ENCODE results near the gene RABAC1.

DNA sequence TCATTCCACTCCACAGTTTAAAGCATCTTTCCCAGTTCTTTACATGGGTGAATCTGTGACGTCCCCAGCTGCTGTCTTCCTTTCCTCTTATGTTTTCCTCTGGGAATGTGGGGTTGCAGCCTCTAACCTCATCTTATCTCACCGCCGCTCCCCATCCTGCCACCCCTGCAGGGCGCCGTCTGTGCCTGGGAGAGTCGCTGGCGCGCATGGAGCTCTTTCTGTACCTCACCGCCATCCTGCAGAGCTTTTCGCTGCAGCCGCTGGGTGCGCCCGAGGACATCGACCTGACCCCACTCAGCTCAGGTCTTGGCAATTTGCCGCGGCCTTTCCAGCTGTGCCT lies 13.5 kb downstream of the CYP2F1 start:
- RAMPAGE, long total RNA = no peak
- RRBS = no CpG with 5 or more reads among the region's 16 CpGs
PRO-cap:
- standard = no peak
- CoPRO, capped RNA only, 2 experiments = no peak in any of the 2 experiments
- CoPRO, capped and uncapped RNA, 2 experiments = no peak in any of the 2 experiments
- CoPRO, uncapped RNA only, 2 experiments = no peak in any of the 2 experiments
CAGE:
- cytosol, long polyA plus RNA = no peak
- long polyA plus RNA = no peak
- nucleolus, long total RNA = no peak
- nucleus, long polyA plus RNA = no peak

DNA sequence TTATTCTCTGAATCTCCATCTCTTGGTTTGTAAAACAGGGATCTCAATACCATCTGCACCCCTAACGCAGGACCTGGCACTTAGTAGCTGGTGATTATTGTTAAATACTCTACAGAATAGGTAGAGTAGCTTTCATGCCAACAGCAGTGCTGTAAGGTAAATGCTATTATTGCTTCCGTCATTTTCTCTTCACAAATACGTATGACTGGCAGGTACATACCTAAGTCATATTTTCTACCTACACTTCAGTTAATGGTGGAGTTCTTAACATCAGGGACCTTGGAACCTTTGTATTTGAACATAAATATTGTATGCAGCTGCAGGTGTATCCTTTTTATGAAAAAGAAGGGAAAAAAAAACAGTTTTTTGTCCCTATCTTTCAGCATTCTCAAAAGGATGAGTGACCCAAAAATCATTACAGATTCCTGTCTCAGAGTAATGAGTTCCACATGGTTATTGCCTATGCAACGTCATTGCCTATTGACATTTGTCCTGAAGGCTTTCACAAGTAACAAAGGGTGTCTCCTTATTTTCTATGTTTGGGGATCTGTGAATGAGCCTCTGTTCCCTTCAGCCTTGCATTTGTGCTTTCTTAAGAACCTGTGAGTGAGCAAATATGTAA lies 14.8 kb upstream of the CCDC97 start:
- RAMPAGE, long total RNA = no peak
- RRBS = no CpG with 5 or more reads among the region's 4 CpGs
PRO-cap:
- standard = no peak
- CoPRO, capped RNA only, 2 experiments = no peak in any of the 2 experiments
- CoPRO, capped and uncapped RNA, 2 experiments = no peak in any of the 2 experiments
- CoPRO, uncapped RNA only, 2 experiments = peak in 1 of 2 experiments; most common plus-strand start position 243 of the sequence (in 1)
CAGE:
- cytosol, long polyA plus RNA = no peak
- long polyA plus RNA = no peak
- nucleolus, long total RNA = no peak
- nucleus, long polyA plus RNA = no peak

- RAMPAGE, long total RNA = no peak
- RRBS = no CpG with 5 or more reads among the region's 5 CpGs
PRO-cap:
- standard = no peak
- CoPRO, capped RNA only, 2 experiments = no peak in any of the 2 experiments
- CoPRO, capped and uncapped RNA, 2 experiments = no peak in any of the 2 experiments
- CoPRO, uncapped RNA only, 2 experiments = peak in 1 of 2 experiments; most common plus-strand start chr19:41296770 (in 1)
CAGE:
- cytosol, long polyA plus RNA = no peak
- long polyA plus RNA = no peak
- nucleolus, long total RNA = no peak
- nucleus, long polyA plus RNA = no peak
These were observed 13.4 kb upstream of the CCDC97 start for GRCh38 chr19:41296255-41297356.

- RAMPAGE, long total RNA = no peak
- RRBS = no CpG with 5 or more reads among the region's 24 CpGs
PRO-cap:
- standard = no peak
- CoPRO, capped RNA only, 2 experiments = no peak in any of the 2 experiments
- CoPRO, capped and uncapped RNA, 2 experiments = no peak in any of the 2 experiments
- CoPRO, uncapped RNA only, 2 experiments = no peak in any of the 2 experiments
CAGE:
- cytosol, long polyA plus RNA = no peak
- long polyA plus RNA = no peak
- nucleolus, long total RNA = no peak
- nucleus, long polyA plus RNA = no peak
These were observed 4.5 kb upstream of the B3GNT8 start for GRCh38 chr19:41431358-41432452.

DNA sequence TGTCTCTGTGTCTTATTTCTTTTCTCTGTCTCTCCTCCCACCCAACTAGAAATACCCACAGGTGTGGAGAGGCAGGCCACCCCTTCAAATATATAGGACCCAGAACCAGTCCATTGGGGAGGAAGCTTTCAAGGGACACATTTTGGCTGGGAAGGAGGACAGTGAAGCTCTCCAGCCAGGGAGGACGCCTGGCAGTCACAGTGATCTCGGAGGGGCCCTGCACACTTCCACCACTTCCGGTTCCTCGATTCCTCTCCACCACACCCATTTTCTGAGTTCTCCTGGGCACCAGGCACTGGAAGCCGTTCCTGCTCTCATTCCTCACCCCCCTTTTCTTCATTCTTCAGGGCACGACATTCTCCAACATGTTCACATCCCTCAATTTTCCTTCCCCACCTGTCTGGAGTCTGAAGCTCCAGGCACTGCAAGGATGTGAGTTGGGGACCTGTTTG lies 30.4 kb upstream of the CEACAM21 start:
- RAMPAGE, long total RNA = no peak
- RRBS = no CpG with 5 or more reads among the region's 6 CpGs
PRO-cap:
- standard = bidirectional peak, plus-strand start at position 267 of the sequence, minus-strand start at position 208 of the sequence
- CoPRO, capped RNA only, 2 experiments = no peak in any of the 2 experiments
- CoPRO, capped and uncapped RNA, 2 experiments = no peak in any of the 2 experiments
- CoPRO, uncapped RNA only, 2 experiments = no peak in any of the 2 experiments
CAGE:
- cytosol, long polyA plus RNA = no peak
- long polyA plus RNA = no peak
- nucleolus, long total RNA = no peak
- nucleus, long polyA plus RNA = no peak

- RAMPAGE, long total RNA = no peak
- RRBS = no CpG with 5 or more reads among the region's 40 CpGs
PRO-cap:
- standard = no peak
- CoPRO, capped RNA only, 2 experiments = no peak in any of the 2 experiments
- CoPRO, capped and uncapped RNA, 2 experiments = no peak in any of the 2 experiments
- CoPRO, uncapped RNA only, 2 experiments = no peak in any of the 2 experiments
CAGE:
- cytosol, long polyA plus RNA = no peak
- long polyA plus RNA = no peak
- nucleolus, long total RNA = no peak
- nucleus, long polyA plus RNA = no peak
These were observed 11.4 kb upstream of the CEACAM21 start for GRCh38 chr19:41564435-41565036.

DNA sequence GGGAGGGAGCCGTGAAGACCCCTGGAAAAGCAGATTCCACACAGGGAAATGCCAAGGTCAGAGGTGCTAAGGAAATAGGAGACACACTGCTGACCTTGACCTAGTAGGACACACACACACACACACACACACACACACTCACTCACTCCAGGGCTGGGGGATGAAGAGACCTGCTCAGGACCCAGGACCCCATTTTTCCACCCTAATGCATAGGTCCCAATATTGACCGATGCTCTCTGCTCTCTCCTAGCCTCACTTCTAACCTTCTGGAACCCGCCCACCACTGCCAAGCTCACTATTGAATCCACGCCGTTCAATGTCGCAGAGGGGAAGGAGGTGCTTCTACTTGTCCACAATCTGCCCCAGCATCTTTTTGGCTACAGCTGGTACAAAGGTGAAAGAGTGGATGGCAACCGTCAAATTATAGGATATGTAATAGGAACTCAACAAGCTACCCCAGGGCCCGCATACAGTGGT lies 1.0 kb downstream of the CEACAM5 start:
- RAMPAGE, long total RNA = no peak
- RRBS = no CpG with 5 or more reads among the region's 8 CpGs
PRO-cap:
- standard = no peak
- CoPRO, capped RNA only, 2 experiments = no peak in any of the 2 experiments
- CoPRO, capped and uncapped RNA, 2 experiments = no peak in any of the 2 experiments
- CoPRO, uncapped RNA only, 2 experiments = no peak in any of the 2 experiments
CAGE:
- cytosol, long polyA plus RNA = no peak
- long polyA plus RNA = no peak
- nucleolus, long total RNA = no peak
- nucleus, long polyA plus RNA = no peak

DNA sequence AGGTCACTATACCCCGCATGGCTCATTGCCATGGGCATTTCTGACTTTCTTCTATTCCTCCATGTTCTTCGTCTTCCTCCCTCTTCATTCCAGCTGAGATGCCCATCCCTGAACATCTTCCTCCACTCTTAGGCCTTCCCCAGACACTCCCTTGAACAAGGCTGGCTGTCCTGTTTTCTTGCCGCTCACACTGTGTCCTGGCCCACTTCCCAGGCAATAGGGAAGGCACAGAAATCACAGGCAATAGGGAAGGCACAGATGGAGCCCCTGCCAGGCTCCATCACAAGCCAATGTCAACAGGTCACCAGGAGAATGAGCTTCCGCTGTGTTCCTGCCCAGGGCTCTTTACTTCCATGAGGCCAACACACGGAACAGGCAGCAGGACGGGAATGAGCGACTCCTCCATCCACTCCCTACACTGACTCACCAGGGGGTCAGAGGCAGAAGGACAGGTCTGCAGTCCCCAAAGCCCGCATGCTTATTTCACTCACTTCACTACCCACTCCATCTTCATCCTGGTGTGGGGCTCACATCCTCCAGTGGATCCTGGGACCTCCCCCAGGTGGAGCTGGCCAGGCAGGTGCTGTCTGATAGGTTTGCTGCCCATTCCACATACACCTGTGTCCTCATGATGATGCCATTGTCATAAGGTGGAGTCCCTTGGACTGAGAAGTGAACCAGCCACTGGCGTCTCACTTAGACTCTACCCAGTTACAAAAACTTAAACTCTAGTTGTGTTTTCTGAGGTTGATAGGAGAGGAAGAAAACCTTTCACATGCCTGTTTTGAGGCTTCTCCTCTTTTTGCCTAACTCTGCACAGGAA lies 3.5 kb downstream of the CEACAM5 start:
- RAMPAGE, long total RNA = no peak
- RRBS = no CpG with 5 or more reads among the region's 9 CpGs
PRO-cap:
- standard = no peak
- CoPRO, capped RNA only, 2 experiments = no peak in any of the 2 experiments
- CoPRO, capped and uncapped RNA, 2 experiments = no peak in any of the 2 experiments
- CoPRO, uncapped RNA only, 2 experiments = no peak in any of the 2 experiments
CAGE:
- cytosol, long polyA plus RNA = no peak
- long polyA plus RNA = no peak
- nucleolus, long total RNA = no peak
- nucleus, long polyA plus RNA = no peak

- RAMPAGE, long total RNA = no peak
- RRBS = no CpG with 5 or more reads among the region's 3 CpGs
PRO-cap:
- standard = no peak
- CoPRO, capped RNA only, 2 experiments = no peak in any of the 2 experiments
- CoPRO, capped and uncapped RNA, 2 experiments = no peak in any of the 2 experiments
- CoPRO, uncapped RNA only, 2 experiments = no peak in any of the 2 experiments
CAGE:
- cytosol, long polyA plus RNA = no peak
- long polyA plus RNA = no peak
- nucleolus, long total RNA = no peak
- nucleus, long polyA plus RNA = no peak
These were observed 10.5 kb upstream of the CEACAM6 start for GRCh38 chr19:41744910-41745220.

DNA sequence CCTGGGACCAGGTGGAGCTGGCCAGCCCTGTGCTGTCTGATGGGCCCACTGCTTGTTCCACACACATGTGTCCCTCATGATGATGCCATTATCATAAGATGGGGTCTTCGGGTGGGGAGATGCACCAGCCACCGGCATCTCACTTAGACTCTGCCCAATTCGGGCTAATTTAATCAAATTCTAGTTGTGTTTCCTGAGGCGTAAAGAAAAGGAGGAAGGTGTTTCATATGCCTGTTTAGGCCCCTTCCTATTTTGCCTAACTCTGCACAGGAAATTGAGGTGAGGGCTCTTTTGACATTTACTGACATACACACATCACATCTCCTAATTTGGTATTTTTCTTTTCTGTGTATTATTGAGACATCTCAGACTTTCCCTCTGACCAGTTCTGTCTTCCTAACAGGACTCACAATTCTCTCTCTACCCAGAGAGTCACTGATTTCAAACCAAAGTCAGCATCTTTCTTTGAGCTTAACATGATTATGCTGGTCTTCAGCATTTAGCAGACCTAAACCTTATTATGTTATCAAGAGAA lies 7.9 kb downstream of the CEACAM3 start:
- RAMPAGE, long total RNA = no peak
- RRBS = no CpG with 5 or more reads among the region's 4 CpGs
PRO-cap:
- standard = no peak
- CoPRO, capped RNA only, 2 experiments = no peak in any of the 2 experiments
- CoPRO, capped and uncapped RNA, 2 experiments = no peak in any of the 2 experiments
- CoPRO, uncapped RNA only, 2 experiments = no peak in any of the 2 experiments
CAGE:
- cytosol, long polyA plus RNA = no peak
- long polyA plus RNA = no peak
- nucleolus, long total RNA = no peak
- nucleus, long polyA plus RNA = no peak

DNA sequence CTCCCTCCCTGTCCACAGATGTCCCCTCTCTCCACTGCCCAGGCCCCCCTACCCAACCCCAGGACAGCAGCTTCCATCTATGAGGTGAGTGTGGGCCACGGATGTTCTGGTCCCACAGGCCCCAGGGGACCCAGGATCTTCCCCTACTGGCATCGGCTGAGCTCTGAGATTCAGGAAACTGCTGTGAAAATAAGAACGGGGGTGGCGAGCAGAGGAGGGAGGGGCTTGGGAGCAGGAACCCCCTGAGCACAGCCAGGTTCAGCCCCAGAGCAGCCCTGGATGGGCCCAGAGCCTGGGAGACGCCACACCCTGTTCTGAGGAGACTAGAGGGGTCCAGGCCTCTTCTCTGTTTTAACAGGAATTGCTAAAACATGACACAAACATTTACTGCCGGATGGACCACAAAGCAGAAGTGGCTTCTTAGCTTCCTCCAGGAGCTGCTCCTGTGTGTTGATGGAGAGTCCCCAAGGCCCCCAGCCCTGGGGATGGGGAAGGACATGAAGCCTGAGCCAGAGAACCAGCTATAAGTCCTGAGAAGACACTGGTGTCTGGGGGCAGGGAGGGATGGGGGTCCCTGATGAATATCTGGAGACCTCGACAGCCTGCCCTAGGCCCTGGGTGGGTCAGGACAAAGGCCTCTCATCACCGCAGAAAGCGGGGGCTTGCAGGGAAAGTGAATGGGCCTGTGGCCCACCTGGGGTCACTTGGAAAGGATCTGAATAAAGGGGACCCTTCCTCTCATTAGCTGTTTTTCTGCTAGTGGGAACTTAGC lies 14.6 kb downstream of the CEACAM3 start:
- RAMPAGE, long total RNA = no peak
- RRBS = no CpG with 5 or more reads among the region's 9 CpGs
PRO-cap:
- standard = no peak
- CoPRO, capped RNA only, 2 experiments = no peak in any of the 2 experiments
- CoPRO, capped and uncapped RNA, 2 experiments = no peak in any of the 2 experiments
- CoPRO, uncapped RNA only, 2 experiments = no peak in any of the 2 experiments
CAGE:
- cytosol, long polyA plus RNA = no peak
- long polyA plus RNA = no peak
- nucleolus, long total RNA = no peak
- nucleus, long polyA plus RNA = no peak

DNA sequence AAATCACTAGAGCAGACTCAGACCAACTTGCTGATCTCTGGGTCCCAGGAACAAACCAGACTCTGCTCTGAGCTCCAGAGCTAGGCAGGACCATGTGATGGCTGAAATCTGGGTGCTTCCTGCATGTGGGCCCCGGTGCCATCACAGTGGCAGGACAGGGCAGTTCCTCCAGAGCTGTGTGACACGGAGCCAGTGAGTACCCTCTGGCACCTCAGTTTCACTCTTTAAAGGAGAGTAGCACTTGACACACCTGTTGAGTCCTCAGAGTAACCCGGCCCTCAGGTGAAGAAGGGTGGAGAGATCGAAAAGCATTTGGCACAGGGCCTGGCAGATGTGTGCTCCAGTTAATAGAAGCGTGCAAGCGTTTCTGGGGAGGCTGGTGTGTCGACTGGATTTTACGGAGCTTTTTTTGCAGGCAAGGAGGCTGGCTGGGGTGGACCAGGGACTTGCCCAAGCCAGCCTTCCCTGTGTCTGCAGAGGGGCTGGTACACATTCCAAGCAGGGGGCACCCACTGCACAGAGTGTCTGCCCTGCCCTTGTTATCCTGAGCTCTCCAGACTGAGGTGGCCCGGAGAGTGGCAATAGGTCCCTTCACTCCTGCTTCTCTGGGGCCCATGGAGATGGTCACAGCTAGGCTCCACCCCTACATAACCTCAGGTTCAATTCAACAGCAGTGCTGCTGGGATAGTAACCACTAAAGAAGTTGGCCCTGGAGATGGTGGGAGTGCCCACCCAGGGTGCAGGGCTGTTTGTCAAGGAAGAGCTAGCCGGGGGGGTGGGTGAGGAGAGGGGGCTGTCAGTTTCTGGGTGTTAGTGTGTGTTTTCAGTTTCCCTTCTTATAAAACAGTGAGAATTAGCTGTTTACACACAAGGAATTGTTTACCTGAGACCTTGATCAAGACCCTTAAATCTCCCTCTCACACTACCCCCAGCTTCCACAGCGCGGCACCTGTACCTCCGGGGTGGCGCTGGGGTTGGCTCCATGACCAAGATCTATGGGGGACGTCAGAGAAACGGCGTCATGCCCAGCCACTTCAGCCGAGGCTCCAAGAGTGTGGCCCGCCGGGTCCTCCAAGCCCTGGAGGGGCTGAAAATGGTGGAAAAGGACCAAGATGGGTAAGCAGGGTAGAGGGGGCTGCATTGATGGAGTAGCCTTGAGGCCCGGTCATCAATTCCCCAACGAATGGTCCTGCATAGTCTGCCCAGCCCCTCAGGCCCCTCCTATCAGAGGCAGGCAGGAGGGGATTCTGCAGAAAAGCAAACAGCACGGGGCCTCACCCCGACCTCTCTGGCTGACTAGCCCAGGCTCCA lies 8.5 kb downstream of the RPS19 start:
- RAMPAGE, long total RNA = no peak
- RRBS = 100% methylated on average over 1 of the region's 24 CpGs
PRO-cap:
- standard = no peak
- CoPRO, capped RNA only, 2 experiments = no peak in any of the 2 experiments
- CoPRO, capped and uncapped RNA, 2 experiments = no peak in any of the 2 experiments
- CoPRO, uncapped RNA only, 2 experiments = peak in 2 of 2 experiments; most common plus-strand start position 227 of the sequence (in 1); most common minus-strand start position 177 of the sequence (in 1)
CAGE:
- cytosol, long polyA plus RNA = no peak
- long polyA plus RNA = no peak
- nucleolus, long total RNA = no peak
- nucleus, long polyA plus RNA = no peak

- RAMPAGE, long total RNA = no peak
- RRBS = no CpG with 5 or more reads among the region's 5 CpGs
PRO-cap:
- standard = no peak
- CoPRO, capped RNA only, 2 experiments = no peak in any of the 2 experiments
- CoPRO, capped and uncapped RNA, 2 experiments = no peak in any of the 2 experiments
- CoPRO, uncapped RNA only, 2 experiments = no peak in any of the 2 experiments
CAGE:
- cytosol, long polyA plus RNA = no peak
- long polyA plus RNA = no peak
- nucleolus, long total RNA = no peak
- nucleus, long polyA plus RNA = no peak
These were observed 8.7 kb downstream of the ARHGEF1 start for GRCh38 chr19:41891697-41892061.

DNA sequence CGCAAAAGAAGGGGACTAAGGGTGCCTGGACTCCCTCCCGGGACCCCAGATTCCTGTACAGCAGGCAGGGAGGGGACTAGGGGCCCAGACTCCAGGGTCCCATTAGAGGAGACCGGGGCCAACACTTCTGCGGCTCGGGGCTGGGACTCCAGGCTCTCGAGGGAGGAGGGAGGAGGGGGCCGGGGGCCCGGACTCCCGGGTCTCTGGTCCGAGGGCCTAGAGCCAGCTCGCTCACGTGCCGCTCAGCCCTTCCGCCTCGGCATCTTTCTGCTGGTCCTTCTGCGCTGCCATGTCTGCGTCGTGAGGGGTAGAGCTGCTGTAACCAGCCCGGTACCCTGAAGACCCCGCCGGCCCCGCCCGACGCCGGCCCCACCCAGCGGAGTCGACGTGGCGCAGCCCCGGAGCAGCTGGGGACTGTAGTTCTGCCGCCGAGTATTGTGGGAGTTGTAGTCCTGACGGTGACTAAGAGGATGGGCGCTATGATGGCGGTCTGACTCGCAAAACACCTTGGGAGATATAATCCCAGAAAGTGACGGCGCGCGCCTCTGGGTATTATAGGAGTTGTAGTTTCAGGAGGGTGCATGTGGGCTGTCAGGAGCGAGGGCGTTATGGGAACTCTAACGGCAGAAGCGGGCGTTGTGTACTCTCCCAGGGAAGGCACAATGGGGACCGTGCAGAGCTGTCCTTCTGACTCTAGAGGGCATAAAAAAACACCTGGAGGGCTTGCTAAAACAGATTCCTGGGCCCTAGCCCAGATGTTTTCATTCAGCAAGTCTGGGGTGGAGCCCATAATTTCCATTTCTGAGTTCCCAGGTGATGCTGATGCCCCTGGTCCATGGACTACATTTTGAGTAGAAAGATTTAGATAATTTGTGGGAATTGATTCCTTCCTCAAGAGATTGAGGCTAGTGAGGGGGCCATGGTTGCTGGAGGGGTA lies at the start of gene RABAC1:
Gene RABAC1, minus strand, starts transcription at position 320 of the 937 bp plus-strand sequence.
- RAMPAGE, long total RNA = start-site peak on the minus strand centred at position 331 of the sequence, 58 bp wide, 62 and 132 reads in 2 replicates
- RRBS = 5% methylated on average over 12 of the region's 46 CpGs
PRO-cap:
- standard = bidirectional peak, plus-strand start at position 447 of the sequence, minus-strand start at position 355 of the sequence
- CoPRO, capped RNA only, 2 experiments = peak in 2 of 2 experiments; most common plus-strand start position 447 of the sequence (in 2); most common minus-strand start position 355 of the sequence (in 2)
- CoPRO, capped and uncapped RNA, 2 experiments = no peak in any of the 2 experiments
- CoPRO, uncapped RNA only, 2 experiments = peak in 1 of 2 experiments; most common plus-strand start position 449 of the sequence (in 1); most common minus-strand start position 316 of the sequence (in 1)
CAGE:
- cytosol, long polyA plus RNA = start-site peak on the minus strand centred at position 342 of the sequence, 47 bp wide, 2,004 and 994 reads in 2 replicates
- long polyA plus RNA = start-site peak on the minus strand centred at position 342 of the sequence, 47 bp wide, 916 and 894 reads in 2 replicates
- nucleolus, long total RNA = no peak
- nucleus, long polyA plus RNA = start-site peak on the minus strand centred at position 339 of the sequence, 41 bp wide, 848 and 384 reads in 2 replicates

DNA sequence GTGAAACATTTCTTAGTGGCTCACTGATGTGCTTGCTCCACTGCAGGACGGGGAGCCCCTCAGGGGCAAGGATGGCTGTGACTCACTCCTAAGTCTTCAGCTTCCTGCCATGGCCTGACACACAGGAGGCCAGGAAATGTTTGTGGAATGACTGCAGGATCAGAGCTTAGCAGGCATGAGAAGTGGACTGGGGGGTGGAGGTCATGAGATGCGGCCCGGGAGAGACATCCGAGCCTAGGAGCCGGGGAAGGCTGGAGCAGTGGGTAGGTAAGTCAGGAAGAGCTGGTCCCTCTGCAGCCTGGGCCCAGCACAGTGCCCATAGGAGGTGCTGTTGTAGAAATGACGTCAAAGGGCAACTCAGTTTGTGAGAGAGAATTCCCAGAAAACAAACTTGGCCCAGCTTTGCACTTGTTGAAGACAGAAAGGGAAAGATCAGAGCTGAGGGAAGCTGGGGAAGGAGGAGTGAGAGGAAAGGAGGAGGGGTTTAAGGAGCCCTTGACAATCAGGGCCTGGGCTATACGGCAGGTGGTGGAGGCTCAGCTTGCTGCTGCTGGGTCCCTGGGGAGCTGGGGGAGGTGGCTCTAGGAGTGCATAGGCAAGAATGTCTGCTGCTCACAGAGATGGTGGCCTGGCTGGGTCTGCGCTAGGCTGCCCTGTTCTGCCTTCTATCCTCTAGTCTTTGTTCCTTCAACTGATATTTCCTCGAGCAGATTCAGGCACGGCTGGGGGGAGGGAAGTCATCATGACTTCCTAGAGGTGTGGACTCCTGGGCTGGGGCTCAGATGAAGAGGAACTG lies 18.4 kb downstream of the POU2F2 start:
- RAMPAGE, long total RNA = no peak
- RRBS = no CpG with 5 or more reads among the region's 10 CpGs
PRO-cap:
- standard = no peak
- CoPRO, capped RNA only, 2 experiments = no peak in any of the 2 experiments
- CoPRO, capped and uncapped RNA, 2 experiments = no peak in any of the 2 experiments
- CoPRO, uncapped RNA only, 2 experiments = no peak in any of the 2 experiments
CAGE:
- cytosol, long polyA plus RNA = no peak
- long polyA plus RNA = no peak
- nucleolus, long total RNA = no peak
- nucleus, long polyA plus RNA = no peak

DNA sequence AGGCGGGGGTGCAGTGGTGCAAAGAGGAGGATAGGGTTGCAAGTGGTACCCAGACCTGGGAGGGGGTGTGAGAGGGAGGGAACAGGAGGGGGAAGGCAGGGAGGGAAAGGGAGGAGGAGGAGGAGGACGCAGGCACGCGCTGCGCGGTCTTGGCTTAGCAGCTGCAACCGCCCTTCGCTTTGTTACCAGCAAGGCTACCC lies 38.1 kb downstream of the DEDD2 start:
- RAMPAGE, long total RNA = no peak
- RRBS = no CpG with 5 or more reads among the region's 8 CpGs
PRO-cap:
- standard = no peak
- CoPRO, capped RNA only, 2 experiments = no peak in any of the 2 experiments
- CoPRO, capped and uncapped RNA, 2 experiments = no peak in any of the 2 experiments
- CoPRO, uncapped RNA only, 2 experiments = no peak in any of the 2 experiments
CAGE:
- cytosol, long polyA plus RNA = no peak
- long polyA plus RNA = no peak
- nucleolus, long total RNA = no peak
- nucleus, long polyA plus RNA = no peak

DNA sequence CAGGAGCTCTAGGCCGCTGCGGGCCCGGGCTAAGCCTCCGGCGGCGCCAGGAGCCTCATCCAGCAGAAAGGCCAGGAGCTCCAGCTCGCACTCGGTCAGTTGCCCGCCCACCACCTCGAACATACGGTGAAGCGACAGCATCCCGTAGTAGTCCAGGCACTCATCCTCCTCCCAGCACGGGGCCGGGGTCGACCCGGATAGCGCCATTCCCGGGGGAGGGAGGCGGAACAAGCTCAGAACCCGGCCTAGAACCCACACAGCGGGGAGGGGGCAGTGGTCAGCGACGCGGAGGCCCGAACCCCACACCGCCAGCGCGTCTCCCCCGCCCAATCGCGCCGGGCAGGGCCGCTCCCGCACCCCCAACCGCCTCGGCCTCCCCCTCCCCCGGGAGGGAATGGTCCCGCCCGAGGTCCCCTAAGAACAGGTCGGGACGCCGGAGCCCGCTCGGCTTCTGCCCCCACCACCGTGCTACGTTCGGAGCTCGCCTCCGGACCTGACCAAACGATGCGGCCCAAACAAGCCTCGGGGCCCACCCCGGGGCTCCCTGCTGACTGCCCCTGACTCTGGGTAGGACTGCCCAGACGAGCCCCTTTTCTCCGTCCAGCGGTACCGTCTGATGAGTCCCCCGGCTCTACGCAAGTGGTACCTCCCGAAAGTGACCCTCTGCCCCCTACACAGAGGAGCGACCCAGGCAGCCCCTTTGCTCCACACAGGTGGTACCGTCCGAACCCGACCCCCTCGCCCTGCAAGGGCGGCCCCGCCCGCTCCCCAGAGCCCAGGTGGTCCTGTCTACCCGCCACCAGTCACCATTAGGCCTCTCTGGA lies 464 bp downstream of the DEDD2 start:
- RAMPAGE, long total RNA = no peak
- RRBS = 1% methylated on average over 32 of the region's 70 CpGs
PRO-cap:
- standard = unidirectional peak, minus-strand start at position 644 of the sequence
- CoPRO, capped RNA only, 2 experiments = no peak in any of the 2 experiments
- CoPRO, capped and uncapped RNA, 2 experiments = no peak in any of the 2 experiments
- CoPRO, uncapped RNA only, 2 experiments = no peak in any of the 2 experiments
CAGE:
- cytosol, long polyA plus RNA = no peak
- long polyA plus RNA = no peak
- nucleolus, long total RNA = no peak
- nucleus, long polyA plus RNA = no peak